H1 (cell line): Measurements from ENCODE around the gene KCNK2.

DNA sequence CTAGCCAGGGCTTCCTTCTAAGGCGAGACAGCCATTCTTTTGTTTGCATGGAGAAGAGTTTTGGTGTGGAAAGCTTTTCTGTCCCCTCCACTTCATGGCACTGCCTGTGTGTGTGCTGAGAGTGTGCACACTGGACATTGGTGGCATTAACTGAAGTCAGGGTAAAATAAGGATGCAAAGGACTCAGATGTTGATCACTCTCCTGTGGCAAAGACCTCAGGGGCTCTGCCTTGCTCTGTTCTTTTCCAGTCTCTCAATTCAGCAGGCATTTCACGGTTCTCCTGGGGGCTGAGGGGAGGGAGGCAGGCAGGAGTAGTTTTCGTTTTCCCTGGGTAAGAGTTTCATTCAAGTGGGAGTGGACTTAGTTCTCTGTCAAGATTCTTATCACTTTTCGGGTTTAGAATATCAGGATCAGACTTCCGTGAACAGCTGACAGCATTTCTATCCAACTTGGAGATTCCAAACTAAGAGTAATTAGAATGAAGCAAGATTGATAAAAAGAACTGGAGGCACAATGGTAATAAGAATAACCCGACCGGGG, 2.6 kb upstream of the ATF3 start:
- RRBS, result no CpG with 5 or more reads among the region's 7 CpGs
CAGE:
- cytosol, long polyA plus RNA, result no peak
- long polyA plus RNA, result no peak
- nucleus, long polyA plus RNA, result no peak

DNA sequence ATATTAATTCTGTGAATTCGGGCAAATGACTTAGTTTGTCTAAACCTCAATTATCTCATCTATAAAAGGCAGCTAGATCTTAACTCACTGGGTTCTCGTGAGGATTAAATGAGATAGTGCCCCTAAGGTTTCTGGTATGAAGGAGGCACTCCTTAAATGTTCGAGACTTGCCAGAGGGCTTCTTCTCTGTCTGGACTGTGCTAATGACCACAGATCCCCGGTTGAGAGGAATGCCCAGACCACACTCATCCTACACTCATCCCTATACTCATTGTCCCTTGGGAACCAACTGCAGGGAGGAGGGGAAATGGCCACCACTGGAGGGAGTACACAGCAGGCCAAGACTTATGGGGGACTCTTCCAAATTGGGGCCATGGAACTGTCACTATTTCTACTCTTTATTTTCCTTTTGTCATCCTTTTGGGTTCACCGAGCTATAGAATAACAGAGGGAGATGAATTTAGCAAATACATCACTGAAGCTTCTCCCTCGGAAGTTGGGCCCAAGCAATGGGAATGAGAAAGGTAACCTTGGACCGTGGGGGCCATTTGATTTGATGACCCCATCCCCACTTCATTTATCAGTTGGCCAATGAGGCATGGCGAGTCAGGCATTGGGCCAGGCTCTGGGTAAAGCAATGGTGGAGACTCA, 5.0 kb downstream of the ATF3 start:
- RRBS, result no CpG with 5 or more reads among the region's 8 CpGs
CAGE:
- cytosol, long polyA plus RNA, result no peak
- long polyA plus RNA, result no peak
- nucleus, long polyA plus RNA, result no peak

DNA sequence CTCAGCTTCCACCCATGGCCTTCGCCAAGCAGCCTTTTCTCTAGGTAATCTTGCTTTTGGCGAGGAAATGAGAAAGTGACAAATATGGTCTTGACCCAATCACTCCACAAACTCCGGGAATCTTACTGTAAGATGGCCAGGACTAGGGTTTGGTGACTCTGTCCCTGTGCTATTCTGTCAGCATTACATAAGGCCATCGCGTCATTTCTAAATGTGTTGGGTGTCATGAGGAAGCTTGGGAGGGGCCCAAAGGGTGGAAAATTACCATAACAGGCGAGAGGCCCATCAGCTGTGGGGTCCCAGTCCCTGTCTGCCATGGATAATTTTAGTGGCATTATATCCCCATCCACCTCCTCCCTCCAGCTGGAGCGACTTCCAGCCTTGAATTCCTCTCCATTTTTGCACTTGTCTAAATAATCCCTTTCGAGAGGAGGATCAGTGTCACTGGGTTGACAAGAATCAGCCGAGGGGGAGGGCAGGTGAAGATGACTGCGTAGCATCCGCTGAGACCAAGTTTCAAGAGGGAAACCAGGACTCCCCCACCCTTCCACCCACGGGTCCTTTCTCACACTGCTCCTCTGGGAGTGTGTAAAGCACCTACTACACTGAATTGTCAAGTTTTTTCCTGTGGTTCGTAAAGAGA, 29.0 kb downstream of the VASH2 start:
- RRBS, result no CpG with 5 or more reads among the region's 13 CpGs
CAGE:
- cytosol, long polyA plus RNA, result no peak
- long polyA plus RNA, result no peak
- nucleus, long polyA plus RNA, result no peak

- RRBS, result no CpG with 5 or more reads among the region's 4 CpGs
CAGE:
- cytosol, long polyA plus RNA, result no peak
- long polyA plus RNA, result no peak
- nucleus, long polyA plus RNA, result no peak
Observed at GRCh38 chr1:213327272-213327864, 276.3 kb downstream of the RPS6KC1 start.

- RRBS, result no CpG with 5 or more reads among the region's 2 CpGs
CAGE:
- cytosol, long polyA plus RNA, result no peak
- long polyA plus RNA, result no peak
- nucleus, long polyA plus RNA, result no peak
Observed at GRCh38 chr1:213921337-213921744, 66.4 kb upstream of the PROX1 start.

DNA sequence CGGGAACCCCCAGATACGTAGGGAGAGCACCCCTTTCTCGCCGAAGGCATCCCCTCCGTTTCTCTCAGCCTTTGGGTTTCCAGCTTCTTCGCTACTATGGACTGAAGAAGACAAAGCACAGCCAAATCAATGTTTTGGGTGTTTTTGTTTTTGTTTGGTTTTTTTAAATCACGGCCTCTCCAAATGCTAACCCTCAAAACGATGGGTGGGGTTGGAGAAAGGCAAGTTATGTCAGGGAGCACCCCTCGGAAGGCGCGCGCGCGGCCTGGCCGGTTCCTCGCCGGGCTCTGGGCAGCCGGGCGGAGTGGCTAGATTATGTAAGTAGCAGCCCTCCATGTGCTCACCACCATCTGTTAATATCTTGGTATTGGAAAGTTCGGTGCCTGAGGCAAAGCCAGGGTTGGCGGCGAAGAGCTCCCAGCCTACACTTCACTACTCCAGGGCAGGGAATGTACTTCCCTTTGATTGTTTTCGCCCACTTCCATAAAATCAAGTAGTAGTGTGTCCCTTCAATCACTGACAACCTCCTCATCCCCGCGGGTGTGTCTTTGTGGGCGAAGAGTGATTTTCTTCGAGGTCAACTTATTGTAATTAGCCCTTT, 4.0 kb upstream of the PROX1 start:
- RRBS, result no CpG with 5 or more reads among the region's 27 CpGs
CAGE:
- cytosol, long polyA plus RNA, result no peak
- long polyA plus RNA, result no peak
- nucleus, long polyA plus RNA, result no peak

- RRBS, result no CpG with 5 or more reads among the region's 59 CpGs
CAGE:
- cytosol, long polyA plus RNA, result no peak
- long polyA plus RNA, result no peak
- nucleus, long polyA plus RNA, result no peak
Observed at GRCh38 chr1:213984912-213985930, 2.6 kb upstream of the PROX1 start.

- RRBS, result 1% methylated on average over 39 of the region's 59 CpGs
CAGE:
- cytosol, long polyA plus RNA, result no peak
- long polyA plus RNA, result no peak
- nucleus, long polyA plus RNA, result no peak
Observed at GRCh38 chr1:214281319-214282251, 626 bp downstream of the SMYD2 start.

GRCh38 chr1:214310722-214311186, 29.8 kb downstream of the SMYD2 start:
- RRBS, result no CpG with 5 or more reads among the region's 4 CpGs
CAGE:
- cytosol, long polyA plus RNA, result no peak
- long polyA plus RNA, result no peak
- nucleus, long polyA plus RNA, result no peak

GRCh38 chr1:214546904-214547512, 4.4 kb downstream of the PTPN14 start:
- RRBS, result no CpG with 5 or more reads among the region's 6 CpGs
CAGE:
- cytosol, long polyA plus RNA, result no peak
- long polyA plus RNA, result no peak
- nucleus, long polyA plus RNA, result no peak

DNA sequence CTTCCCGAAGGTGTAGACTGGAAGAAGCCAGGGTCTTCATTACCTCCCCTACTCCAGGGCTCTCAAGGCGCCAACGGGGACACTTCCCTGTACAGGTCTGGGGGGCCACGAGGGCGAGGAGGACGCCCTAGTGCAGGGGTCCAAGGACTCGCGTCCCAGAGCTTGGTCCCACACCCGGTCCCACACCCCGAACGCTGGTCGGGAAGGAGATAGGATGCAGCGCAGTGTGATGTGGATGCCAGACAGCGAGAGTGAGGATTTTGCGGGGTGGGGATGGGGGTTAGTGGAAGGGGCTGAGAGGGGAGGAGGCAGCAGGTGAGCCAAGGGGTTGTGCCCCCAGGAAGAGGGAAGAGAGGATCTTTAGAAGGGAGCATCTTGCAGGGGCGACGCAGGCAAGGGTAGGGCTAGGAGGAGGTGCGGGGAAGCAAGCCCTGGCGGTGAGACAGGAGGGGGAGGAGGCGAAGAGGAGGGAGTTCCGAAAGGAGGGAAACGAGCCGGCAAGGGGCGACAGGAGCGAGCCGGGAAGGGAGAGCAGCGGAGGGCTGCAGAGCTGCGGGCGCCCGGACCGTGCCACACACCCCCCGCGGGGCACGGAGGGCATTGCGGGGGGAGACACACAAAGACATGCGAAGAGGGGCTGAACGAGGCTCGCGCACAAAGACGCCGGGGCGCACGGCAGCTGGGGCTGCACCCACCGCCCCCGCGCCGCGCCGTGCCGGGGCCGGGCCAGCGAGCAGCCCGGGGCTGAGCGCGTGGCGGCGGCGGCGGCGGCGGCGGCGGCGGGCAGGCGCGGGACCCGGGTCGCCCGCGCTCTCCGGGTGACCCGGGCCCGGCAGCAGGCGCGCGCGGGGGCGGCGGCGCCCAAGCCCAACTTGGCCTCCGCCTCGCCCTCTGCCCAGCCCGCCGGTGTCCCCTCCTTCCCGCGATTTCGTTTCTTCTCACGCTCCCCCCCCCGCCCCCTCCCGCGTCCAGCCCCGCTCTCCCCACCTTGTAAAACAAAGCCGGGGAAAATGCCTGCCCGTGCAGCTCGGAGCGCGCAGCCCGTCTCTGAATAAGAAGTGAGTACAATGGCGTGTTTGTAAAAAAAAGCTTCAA, at the start of gene KCNK2:
TSS of gene KCNK2 (plus strand) at position 488 of the 1,095 bp plus-strand sequence.
- RRBS, result 2% methylated on average over 49 of the region's 99 CpGs
CAGE:
- cytosol, long polyA plus RNA, result no peak
- long polyA plus RNA, result no peak
- nucleus, long polyA plus RNA, result no peak

DNA sequence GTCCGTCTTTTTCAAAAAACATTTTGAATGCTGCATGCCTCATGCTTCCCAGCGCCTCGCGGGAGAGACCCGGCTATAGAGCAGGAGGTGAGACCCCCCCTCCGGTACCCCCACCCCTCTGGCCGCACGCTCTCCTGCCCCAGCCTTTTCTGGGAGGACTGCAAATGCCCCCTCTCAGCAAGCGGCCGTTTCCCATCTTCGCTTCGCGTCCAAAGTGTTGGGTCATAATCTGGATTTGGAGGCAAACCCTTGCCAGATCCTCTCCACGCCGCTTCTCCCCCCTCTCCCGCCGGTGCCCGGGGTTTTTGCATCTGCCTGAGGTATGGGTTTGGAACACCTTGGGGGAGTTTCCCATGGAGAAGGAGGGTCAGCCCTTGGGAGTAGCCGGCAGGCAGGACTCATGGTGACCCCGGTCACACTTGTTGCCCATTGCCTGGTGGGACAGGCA, 832 bp downstream of the KCNK2 start:
- RRBS, result 11% methylated on average over 2 of the region's 20 CpGs
CAGE:
- cytosol, long polyA plus RNA, result no peak
- long polyA plus RNA, result no peak
- nucleus, long polyA plus RNA, result no peak

DNA sequence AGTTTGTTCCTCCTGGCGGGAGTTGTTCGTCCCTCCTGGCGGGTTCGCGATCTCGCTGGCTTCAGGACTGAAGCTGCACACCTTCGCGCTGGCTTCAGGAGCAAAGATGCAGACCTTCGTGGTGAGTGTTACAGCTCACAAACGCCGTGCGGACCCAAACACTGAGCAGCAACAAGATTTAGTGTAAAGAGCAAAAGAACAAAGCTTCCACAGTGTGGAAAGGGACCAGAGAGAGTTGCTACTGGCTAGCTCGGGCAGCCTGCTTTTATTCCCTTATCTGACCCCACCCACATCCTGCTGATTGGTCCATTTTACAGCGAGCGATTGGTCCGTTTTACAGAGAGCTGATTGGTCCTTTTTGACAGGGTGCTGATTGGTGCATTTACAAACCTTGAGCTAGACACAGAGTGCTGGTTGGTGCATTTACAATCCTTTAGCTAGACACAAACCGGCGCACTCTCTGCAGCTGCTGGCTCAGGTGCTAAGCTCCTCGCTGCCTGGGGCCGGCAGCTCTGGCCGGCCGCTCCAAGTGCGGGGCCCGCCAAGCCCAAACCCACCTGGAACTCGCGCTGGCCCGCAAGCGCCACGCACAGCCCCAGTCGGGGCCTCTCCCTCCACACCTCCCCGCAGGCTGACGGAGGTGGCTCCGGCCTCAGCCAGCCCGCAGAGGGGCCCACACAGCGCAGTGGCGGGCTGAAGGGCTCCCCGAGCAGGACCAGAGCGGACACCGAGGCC, 172.8 kb upstream of the KCTD3 start:
- RRBS, result no CpG with 5 or more reads among the region's 39 CpGs
CAGE:
- cytosol, long polyA plus RNA, result no peak
- long polyA plus RNA, result no peak
- nucleus, long polyA plus RNA, result no peak

DNA sequence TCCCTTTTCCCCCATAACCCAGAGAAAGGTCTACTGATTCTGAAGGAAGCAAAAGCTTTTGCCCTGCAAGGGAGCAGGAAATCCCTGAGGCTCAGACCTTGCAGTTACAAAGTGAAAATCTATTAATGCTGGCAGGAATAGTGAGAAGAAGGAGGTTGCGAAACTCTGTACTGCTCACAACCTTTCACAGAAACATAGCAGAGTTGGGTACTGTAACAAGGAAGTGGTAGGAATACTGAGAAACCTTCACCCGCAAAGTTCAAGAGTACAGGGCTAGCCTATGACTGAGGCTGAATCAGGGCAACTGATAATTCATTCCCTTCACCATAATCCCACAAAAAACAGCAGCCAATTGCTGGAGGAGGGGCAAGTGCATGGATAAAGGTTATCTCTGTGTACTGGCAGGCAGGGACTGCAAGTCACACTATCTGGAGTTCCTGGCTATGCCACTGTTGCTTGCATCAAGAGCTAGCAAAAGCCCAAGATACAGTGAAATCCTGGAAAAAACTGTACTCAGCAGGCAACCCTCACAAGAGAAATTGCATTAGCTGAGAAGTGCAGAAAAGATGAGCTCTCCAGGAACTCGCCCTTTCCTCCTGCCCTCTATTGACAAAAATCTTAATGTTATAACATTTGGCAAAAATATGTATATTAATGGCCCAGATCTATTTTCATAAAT, 23.8 kb upstream of the KCTD3 start:
- RRBS, result no CpG with 5 or more reads among the region's 3 CpGs
CAGE:
- cytosol, long polyA plus RNA, result no peak
- long polyA plus RNA, result no peak
- nucleus, long polyA plus RNA, result no peak

GRCh38 chr1:215598484-215599567, 31.7 kb downstream of the KCTD3 start:
- RRBS, result no CpG with 5 or more reads among the region's 8 CpGs
CAGE:
- cytosol, long polyA plus RNA, result no peak
- long polyA plus RNA, result no peak
- nucleus, long polyA plus RNA, result start-site peak on the plus strand at chr1:215599237-215599477, 17 reads

DNA sequence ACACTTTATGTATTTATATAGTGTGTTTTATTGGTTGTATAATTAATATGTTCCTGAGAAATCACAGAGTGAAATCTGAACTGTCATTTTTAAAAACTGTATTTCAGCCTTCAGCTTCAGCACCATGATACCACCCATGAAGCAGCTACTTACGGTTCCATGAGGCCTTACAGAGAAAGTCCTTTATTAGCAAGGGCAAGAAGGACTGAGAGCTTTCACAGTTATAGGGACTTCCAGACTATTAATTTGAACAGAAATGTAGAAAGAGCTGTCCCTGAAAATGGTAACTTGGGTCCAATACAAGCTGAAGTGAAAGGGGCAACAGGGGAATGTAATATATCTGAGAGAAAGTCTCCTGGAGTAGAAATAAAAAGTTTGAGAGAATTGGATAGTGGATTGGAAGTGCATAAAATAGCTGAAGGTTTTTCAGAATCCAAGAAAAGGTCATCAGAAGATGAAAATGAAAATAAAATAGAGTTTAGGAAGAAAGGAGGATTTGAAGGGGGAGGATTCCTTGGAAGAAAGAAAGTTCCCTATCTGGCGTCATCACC, 52.9 kb downstream of the KCTD3 start:
- RRBS, result no CpG with 5 or more reads among the region's 2 CpGs
CAGE:
- cytosol, long polyA plus RNA, result no peak
- long polyA plus RNA, result no peak
- nucleus, long polyA plus RNA, result start-site peak on the plus strand centred at position 497 of the sequence, 18 bp wide, 15 reads

DNA sequence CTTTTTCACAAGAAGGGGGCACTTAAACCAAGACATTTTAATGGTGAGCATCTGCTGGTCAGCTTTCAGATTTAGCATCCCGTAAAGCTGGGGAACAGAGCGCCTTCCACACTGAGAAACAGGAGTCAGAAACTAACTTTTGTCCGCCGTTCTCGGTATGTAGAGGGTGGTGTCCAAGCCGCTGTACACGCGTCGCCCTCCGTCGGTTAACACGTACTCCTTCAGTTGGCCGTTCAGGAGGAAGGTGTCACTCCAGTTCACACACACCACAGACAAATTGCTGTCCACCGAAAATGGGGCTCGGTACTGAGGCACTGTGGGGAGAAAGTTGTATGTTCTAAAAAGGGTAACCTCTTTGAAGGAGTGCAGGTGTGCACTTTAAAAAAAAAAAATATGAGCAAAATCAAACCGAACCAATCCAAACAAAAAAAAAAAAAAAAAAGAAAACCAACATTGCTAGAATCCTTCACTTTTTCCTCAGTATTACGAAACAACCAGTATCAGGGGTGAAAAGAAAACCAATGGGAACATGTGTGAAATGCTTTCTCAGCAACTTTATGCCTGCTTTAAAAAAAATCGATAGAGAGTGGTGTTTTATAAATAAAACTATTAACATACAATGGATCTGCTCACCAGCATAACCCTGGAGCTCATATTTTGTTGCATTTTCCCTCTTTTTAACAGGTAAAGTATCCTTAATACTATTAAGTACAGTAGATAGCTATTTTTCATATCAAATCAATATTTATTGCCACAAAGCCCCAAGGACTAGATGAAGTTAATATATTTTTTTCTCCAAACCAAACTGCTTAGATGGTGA, 73.5 kb downstream of the KCTD3 start:
- RRBS, result no CpG with 5 or more reads among the region's 18 CpGs
CAGE:
- cytosol, long polyA plus RNA, result no peak
- long polyA plus RNA, result no peak
- nucleus, long polyA plus RNA, result no peak

DNA sequence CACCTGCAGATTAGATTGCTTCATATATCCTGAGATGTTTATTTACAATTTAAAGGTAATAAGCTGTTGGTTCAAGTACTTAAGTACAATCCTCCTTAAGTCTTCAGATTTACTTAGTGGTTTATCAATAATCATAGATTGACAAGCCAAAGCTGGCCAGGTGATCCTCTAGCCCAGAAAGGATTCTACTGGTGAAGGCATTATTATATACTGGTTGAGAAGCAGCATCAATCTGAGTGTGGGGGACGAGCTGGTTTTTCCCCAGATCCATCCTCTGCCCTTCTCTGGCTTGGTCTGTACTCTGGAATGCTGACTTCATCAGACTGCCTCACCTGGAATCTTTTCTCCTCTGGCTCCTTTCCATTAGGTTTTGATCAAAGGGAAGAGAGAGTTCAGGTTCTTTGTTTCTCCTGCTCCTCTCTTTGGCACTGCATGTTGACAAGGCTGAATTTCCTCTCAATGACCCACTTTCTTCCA, 93.9 kb downstream of the KCTD3 start:
- RRBS, result no CpG with 5 or more reads among the region's 1 CpG
CAGE:
- cytosol, long polyA plus RNA, result no peak
- long polyA plus RNA, result no peak
- nucleus, long polyA plus RNA, result no peak

GRCh38 chr1:216531254-216531793, 108.1 kb upstream of the USH2A start:
- RRBS, result no CpG with 5 or more reads among the region's 9 CpGs
CAGE:
- cytosol, long polyA plus RNA, result no peak
- long polyA plus RNA, result no peak
- nucleus, long polyA plus RNA, result no peak

DNA sequence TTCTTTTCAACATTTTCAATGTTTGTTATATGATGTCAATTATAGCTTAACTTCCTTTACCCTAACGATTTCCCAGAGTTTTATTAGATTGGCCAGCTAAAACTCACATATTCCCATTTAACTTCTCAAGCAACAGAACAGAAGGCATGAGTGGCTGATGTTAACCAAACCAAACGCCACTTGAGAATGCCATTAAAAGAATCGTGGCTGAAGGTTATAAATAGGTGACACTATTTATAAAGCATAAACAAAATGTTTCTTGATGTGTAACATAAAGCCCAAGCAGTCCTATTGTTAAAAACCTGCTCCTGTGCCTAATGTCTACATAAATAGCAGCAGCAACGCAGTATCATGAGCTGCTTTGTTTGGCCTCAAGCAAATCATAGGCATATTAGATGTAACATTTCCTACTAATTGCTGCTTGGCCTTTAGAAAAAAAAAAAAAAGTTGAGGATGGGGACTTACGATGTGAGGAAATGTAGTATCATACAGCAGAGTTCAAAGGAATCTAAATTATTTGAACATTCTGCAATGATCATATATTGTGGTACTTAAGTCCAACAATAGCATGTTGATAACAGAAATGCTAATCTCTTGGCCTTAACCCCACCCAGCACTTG, 106.0 kb downstream of the ESRRG start:
- RRBS, result no CpG with 5 or more reads among the region's 5 CpGs
CAGE:
- cytosol, long polyA plus RNA, result no peak
- long polyA plus RNA, result no peak
- nucleus, long polyA plus RNA, result no peak